ENCODE measurements around a stretch of chr7.

DNA sequence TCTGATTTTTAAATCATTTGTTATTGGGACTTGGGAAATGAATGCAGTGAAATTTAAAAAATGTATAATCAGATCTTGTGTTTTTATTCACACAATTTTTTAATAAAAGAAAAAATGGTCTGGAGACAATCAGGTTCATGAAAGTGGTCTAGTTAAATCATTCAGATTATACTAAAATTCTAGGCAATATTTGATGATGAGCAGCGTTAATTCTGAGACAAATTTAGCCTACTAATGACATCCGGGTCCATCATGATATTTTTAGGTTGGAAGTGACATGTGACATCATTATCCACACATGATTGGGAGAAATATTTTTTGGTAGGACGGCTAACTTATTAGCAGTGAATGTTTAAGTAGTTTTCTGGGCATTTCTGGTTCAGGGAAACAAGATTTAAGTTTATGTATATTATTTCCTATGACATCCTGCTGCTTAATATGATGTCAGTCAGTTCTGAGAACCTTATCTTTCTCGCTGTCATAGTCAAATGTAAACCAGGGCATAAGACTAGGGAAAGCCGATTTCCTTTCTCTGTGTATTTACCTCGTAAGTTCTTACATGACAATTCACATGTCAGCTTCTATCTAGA lies 602.3 kb upstream of the TMEM60 start:
- PRO-cap, 8 experiments: no peak in any of the 8 experiments

DNA sequence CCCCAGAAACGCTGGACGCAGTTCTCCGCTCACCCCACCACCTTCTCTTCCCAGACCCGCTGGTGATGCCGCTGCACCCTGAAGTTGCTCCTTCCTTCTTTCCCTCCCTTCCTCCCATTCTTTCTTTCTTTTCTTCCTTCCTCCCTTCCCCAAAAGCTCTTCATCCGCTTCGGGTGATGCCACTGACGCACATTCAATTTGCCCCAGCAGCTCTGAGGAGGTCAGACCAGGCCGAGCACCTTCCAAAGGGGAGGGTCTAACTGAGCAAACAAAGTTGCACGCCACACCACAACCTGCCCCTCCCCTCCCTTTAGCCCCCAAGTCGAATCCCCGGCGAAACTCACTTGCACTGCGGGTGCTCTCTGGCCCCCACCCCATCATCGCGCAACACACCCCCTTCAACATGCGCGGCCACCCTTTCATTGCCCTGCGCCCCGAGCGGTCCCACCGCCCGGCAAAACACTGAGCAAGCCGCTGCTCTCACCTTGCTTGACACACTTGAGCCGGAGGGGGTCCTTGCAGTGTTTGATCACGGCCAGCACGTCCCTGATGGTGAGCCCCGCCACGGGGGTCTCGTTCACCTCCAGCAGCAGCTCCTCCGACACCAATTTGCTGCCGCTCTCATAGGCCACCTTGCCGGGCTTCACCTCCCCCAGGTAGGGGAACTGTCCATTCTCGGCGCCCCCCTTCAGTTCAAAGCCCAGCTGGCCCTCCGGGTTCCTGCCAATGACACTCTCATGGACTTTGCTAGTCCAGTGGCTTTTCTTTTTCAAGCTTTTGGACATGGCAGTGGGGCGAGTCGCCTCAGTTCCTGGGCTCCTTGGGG lies 718 bp downstream of the MAGI2 start:
- PRO-cap, 8 experiments: peak in 1 of 8 experiments; most common plus-strand start position 221 of the sequence (in 1)

GRCh38 chr7:80369467-80369809 lies 142.4 kb downstream of the GNAT3 start:
- PRO-cap, 8 experiments: no peak in any of the 8 experiments

GRCh38 chr7:80393834-80394372 lies 118.0 kb downstream of the GNAT3 start:
- PRO-cap, 8 experiments: no peak in any of the 8 experiments

DNA sequence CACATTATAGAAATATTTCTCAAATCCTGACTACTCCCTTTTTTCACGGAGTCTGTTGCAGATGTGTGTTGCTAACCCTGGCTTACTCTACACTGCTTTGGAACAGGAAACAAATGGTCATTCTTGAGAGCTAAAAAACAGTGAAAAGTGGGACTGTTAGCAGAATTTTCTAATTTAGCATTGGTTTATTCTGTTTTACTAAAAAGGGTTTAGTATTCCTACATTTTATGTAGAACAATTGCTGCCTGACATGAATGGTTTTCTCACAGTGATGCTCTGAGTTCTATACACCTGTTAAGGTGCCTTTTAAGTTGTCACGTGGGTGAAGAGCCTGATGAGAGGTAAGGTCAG lies 123.4 kb downstream of the SEMA3C start:
- PRO-cap, 8 experiments: no peak in any of the 8 experiments

GRCh38 chr7:80859505-80860057 lies 59.3 kb downstream of the SEMA3C start:
- PRO-cap, 8 experiments: no peak in any of the 8 experiments

DNA sequence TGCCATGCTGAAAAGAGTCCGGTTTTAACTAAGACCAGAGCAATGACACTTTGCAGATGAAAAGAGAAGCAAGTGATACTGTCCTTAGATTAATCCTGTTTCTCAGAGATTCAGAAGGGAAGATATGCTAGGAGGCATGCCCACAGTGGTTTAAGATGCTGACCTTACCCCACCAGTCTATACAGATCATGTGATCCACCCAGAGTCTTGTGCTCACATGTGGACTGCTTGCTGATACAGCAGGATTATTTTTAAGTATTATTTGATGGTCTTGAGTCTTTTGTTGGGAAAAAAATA lies 40.9 kb upstream of the HGF start:
- PRO-cap, 8 experiments: peak in 1 of 8 experiments; most common minus-strand start position 152 of the sequence (in 1)

GRCh38 chr7:82677503-82677856 lies 233.9 kb upstream of the CACNA2D1 start:
- PRO-cap, 8 experiments: peak in 1 of 8 experiments; most common plus-strand start chr7:82677745 (in 1)

- PRO-cap, 8 experiments: peak in 3 of 8 experiments; most common minus-strand start chr7:82839312 (in 3)
Measured at GRCh38 chr7:82839025-82839510, 323.6 kb downstream of the PCLO start.

- PRO-cap, 8 experiments: no peak in any of the 8 experiments
Measured at GRCh38 chr7:82950786-82951271, 211.9 kb downstream of the PCLO start.

DNA sequence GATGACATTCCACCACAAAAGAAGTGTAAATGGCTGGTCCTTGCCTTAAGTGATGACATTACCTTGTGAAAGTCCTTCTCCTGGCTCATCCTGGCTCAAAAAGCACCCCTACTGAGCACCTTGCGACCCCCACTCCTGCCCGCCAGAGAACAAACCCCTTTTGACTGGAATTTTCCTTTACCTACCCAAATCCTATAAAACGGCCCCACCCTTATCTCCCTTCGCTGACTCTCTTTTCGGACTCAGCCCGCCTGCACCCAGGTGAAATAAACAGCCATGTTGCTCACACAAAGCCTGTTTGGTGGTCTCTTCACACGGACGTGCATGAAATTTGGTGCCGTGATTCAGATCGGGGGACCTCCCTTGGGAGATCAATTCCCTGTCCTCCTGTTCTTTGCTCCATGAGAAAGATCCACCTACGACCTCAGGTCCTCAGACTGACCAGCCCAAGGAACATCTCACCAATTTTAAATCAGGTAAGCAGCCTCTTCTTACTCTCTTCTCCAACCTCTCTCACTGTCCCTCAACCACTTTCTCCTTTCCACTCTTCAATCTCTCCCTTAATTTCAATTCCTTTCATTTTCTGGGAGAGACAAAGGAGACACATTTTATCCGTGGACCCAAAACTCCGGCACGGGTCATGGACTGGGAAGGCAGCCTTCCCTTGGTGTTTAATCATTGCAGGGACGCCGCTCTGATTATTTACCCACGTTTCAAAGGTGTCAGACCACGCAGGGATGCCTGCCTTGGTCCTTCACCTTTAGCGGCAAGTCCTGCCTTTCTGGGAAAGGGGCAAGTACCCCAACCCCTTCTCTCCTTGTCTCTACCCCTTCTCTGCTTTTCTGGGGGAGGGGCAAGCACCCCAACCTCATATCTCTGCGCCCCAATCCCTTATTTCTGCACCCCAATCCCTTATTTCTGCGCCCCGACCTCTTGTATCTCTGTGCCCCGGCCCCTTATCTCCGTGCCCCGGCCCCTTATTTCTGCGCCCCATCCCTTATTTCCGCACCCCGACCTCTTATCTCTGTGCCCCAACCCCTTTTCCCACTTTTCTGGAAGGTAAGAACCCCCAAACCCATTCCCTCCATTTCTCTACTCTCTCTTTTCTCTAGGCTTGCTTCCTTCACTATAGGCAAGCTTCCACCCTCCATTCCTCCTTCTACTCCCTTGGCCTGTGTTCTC lies 188.8 kb downstream of the SEMA3E start:
- PRO-cap, 8 experiments: no peak in any of the 8 experiments

GRCh38 chr7:84582751-84583041 lies 388.1 kb upstream of the SEMA3A start:
- PRO-cap, 8 experiments: no peak in any of the 8 experiments

DNA sequence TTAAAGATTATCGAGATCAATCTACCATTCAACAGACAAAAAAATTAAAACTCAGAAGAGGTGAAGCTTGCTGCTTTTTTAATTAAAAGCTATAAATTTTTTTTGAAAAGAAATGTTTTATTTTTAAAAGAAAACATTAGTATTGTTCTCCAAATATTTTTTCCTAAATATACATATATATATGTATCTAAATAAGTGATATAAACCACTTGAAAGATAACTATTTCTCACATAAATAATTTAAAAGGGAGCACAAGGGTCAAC lies 78.8 kb upstream of the SEMA3D start:
- PRO-cap, 8 experiments: peak in 1 of 8 experiments; most common minus-strand start position 162 of the sequence (in 1)

GRCh38 chr7:86975632-86975831 lies 83.9 kb downstream of the ELAPOR2 start:
- PRO-cap, 8 experiments: no peak in any of the 8 experiments

GRCh38 chr7:87410413-87410808 lies 64.9 kb downstream of the CROT start:
- PRO-cap, 8 experiments: no peak in any of the 8 experiments

DNA sequence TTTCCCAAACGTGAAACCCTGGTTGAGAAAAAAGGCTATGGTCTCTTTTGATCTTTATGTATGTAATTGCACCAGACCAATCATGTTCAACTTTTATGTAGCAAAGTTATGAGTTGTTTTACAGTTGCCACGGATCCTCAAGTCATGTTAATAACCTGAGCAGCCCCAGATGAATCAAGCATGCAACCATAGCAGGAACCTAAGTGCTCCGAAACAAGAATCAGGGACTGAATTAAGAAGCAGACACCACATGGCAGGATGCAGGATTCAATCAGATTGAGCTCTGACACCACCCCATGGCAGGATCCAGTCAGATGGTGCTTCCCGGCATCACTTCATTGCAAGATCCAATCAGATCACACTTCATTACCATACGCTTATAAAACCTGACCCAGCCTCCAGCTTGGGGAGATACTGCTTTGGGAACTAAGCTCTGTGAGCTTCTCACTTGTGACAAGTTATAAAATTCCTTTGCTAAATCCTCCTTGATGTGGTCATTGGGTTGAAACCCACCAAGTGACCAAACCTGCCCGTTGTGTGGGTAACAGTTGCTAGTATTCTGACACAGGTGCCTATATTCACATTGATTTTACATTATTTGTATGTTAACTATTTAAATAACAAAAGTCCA lies 55.3 kb downstream of the ABCB4 start:
- PRO-cap, 8 experiments: no peak in any of the 8 experiments

DNA sequence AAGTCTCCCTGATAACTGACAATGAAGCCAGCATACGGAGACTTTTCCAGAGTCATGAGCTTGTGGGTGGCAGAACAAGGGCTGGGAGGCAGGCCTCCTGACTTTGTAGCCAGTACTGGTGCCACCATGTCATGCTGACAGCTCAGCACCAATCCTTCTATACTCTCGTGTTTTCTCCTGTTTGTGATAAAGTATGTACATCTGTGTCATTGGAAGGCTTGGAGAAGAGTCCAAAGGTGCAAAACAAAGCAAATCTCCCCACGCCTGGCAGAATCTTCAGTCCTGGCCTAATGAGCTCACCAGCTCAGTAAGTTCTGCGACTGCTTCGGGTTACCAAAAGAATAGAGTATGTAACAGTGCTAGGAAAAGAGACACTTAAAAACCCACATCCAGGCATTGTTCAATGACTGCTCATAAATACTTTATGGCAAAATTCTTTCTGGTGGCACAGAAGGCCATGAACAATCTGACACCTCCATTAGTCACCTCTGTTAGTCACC lies 24.4 kb downstream of the STEAP1 start:
- PRO-cap, 8 experiments: no peak in any of the 8 experiments

DNA sequence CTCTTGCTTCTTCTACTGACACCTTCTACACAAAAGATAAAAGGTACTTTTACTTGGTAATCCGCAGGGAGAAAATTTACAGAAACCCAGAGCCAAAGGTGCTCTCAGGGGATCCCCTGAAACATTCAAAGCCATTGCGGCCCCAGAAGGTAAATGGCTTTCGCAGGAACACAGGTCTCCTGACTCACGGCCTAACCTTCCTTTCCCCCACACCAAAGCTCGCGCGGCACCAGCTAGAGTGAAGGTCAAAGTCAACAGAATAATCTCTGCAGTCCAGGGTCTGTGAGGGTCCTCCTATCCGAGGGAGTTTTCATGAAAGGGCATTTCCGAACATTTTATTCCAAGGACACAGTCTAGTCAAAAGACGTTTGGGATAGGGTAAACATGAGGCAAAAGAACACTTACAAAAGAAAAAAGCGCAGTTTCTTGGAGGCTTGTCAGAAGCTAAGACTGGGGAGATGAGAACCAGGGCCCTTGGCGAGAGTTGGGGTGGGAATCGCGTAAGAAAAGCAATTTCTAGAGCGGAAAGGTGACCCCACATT lies 574 bp upstream of the STEAP2 start:
- PRO-cap, 8 experiments: no peak in any of the 8 experiments

DNA sequence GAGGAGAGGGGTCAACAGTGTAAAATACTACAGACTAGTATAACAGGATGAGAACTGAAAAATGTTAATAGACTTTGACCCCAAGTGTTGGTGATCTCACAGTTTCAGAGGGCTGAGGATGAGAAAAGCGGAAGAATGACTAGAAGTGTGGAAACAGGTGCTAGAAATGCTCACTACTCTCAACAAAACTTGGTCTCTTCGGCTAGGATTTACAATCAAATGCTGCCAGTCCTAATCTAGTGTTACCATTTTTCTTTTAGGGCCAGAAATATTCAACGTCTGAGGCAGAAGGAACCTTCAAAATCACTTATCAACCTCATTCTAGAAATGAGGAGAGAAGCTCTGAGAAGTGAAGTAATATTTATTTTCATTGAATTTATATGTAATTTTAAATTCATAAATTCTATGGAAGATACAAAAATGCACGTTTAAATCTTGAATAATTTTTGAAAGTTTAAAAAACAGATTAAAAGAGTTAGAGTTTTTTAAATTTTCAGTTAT lies 2.0 kb upstream of the CFAP69 start:
- PRO-cap, 8 experiments: no peak in any of the 8 experiments

DNA sequence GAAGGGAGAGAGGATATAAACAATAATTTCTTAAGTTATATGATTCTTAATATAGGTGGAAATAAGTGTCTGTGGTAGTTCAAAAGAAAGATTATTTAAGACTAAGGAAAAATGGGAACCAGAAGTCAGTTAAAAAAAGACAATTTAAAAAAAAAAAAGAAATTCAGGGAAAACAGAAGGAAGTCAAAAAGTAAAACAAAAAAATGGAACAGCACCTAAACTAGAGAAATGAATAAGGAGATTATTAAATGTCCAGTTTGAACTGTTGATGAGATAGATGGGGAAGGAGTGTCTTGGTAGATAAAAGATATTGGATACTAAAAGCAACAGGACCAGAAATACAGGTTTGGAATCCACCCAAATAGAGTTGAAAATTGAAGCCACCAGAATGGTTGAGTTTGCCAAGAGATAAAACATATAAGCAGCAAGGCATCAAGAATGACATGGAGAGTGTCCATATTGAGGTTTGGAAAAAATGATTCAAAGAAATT lies 24.0 kb downstream of the CFAP69 start:
- PRO-cap, 8 experiments: no peak in any of the 8 experiments

All from peripheral blood mononuclear cell (primary cell).